Pericardium fibroblast (primary cell): ENCODE measurements around the gene TMEM248.

GRCh38 chr7:66920638-66921915, at the start of gene TMEM248:
Gene TMEM248, plus strand, starts transcription at chr7:66921225.
- RAMPAGE, long total RNA, result no peak

GRCh38 chr7:66944826-66945367, 23.9 kb downstream of the TMEM248 start:
- RAMPAGE, long total RNA, result no peak

DNA sequence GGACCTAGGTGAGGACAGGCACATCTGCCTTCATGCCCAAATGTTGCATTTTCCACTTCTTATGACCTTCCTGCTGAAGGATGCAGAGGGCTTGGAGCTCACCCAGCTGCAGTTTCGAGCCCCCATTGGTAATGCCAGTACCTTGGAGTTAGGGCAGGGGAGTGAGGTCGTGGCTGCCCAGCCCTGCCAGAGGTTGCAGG, 24.9 kb downstream of the SBDS start:
- RAMPAGE, long total RNA, result no peak

- RAMPAGE, long total RNA, result no peak
Measured at GRCh38 chr7:66975437-66975564, 20.1 kb downstream of the SBDS start.

DNA sequence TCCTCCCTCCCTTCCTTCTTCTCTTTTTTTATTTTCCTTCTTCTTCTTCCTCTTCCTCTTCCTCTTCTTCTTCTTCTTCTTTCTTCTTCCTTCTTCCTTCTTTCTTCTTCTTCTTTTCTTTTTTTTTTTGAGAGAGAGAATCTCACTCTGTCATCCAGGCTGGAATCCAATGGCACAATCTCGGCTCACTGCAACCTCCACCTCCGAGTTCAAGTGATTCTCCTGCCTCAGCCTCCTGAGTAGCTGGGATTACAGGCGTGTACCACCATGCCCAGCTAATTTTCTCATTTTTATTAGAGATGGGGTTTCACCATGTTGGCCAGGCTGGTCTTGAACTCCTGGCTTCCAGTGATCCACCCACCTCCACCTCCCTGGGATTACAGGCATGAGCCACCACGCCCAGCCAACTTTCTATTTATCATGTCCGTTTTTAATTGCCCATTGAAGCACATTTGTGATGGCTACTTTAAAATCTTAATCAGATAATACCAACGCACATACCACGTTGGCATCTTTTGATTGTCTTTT, 72.2 kb upstream of the SPDYE21 start:
- RAMPAGE, long total RNA, result no peak

- RAMPAGE, long total RNA, result no peak
Measured at GRCh38 chr7:67392550-67392962, 115.8 kb downstream of the SPDYE21 start.

GRCh38 chr7:69429904-69430428, 168.3 kb upstream of the AUTS2 start:
- RAMPAGE, long total RNA, result no peak

GRCh38 chr7:69534585-69534971, 63.7 kb upstream of the AUTS2 start:
- RAMPAGE, long total RNA, result no peak

DNA sequence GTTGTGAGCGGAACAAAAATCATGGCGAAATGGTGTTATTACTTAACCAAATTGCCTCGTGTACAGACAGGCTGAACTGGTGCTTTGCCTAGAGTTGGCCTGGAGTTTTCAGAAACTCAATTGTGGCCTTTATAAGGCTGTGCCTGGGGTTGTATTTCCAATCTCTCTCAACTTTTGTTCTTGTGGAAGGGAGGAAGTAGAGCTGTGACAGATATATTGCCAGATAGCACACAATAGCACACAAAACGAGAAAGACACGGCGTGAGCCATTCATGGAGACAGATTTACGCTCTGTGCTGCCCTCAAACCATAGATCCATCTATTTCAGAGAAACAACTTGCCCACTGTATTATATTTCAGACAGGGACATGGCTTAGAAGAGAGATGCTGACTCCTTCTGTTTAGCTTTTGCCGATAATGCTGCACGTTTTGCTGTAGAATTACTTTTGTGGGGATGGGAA, 80.2 kb downstream of the AUTS2 start:
- RAMPAGE, long total RNA, result no peak

DNA sequence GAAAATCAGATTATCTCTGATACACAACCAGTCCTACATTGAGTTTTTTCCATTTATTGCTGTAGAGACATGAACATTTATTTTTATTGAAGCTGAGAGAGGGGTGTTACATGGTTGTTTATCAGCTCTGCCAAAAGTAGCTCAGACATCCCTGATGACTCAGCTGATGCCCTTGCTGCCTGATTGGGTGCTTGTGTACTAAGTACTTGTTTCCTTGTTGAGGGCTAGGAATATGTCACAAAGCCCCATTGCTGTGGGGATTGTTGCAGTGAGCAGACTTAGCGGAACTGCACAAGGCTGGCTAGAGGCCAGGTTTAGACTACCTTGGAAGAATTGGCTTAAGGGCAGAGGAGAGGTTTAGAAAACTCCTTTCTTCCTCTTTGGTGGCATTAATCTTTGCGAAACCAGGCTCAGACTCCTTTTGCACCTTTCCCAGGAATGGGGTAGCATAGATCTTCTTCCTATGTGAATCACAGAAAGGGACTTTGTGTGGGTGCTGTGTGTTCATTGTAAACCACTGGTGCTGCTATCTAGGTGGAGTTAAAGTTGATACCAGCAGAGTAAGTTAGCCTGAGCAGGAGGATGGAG, 110.7 kb downstream of the AUTS2 start:
- RAMPAGE, long total RNA, result no peak

GRCh38 chr7:69755534-69756326, 157.5 kb downstream of the AUTS2 start:
- RAMPAGE, long total RNA, result no peak

DNA sequence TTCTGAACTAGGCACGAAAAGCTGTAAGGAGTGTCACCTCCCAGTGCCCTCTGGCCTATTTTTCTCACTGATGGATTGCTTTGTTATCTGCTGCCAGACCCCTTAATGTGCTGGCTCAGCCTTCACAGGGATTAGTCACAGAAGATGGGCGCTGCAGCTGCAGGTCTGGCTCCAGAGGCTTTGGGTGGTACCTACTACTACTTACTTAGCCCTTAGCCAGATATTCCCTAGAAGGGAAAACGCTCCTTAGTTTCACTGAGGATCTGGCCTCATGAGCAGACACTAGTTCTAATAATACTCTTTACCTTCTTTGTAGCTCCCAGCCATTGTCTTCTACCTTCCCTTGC, 427.7 kb downstream of the AUTS2 start:
- RAMPAGE, long total RNA, result no peak

GRCh38 chr7:70695833-70696043, 436.2 kb upstream of the GALNT17 start:
- RAMPAGE, long total RNA, result no peak

DNA sequence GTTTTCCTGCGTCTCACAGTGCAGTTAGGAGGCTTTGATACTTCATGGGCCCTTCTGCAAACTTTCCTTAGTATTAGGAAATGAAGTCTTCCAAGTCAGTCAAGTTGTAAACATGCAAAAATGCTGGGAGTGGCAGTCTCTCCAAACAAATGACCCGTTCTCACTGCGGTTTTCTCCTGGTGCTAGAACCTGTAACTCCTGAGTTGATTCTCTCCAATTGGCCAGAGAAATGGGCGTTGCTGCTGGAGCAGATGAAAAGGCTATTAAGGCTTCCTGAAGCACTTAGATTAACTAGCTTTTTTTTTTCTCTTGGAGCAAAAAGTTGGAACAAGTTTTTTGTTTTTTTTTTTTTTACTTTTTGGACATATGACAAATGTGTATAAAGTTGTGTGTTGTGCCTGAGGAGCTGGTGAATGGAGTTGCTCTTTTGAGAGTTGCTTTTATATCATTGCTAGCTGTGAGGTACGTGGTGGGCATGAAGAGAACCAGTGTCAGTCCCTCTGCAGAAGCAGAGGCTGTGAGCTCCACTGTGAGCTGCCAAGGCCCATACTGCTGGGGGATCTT, 393.8 kb upstream of the GALNT17 start:
- RAMPAGE, long total RNA, result no peak

GRCh38 chr7:70763815-70765133, 367.7 kb upstream of the GALNT17 start:
- RAMPAGE, long total RNA, result no peak

DNA sequence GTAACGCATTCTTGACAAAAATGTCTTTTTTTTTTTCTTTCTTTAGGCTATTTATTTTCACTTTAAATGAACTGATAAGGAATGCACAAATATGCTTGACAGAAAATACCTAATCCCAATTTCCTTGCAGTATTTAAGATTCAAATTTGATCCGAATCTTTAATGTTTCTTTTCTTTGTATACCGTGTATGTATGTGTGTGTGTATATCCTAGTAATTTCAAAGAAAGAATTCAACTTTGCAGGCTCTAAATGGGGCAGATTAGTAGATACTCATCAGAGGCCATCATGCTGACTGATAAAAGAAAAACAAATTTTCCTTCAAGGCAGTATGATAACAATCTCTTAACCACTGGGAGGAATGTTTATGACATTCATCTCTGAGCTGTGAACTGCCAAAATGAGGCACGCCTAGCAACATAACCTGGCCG, 343.8 kb upstream of the GALNT17 start:
- RAMPAGE, long total RNA, result no peak

DNA sequence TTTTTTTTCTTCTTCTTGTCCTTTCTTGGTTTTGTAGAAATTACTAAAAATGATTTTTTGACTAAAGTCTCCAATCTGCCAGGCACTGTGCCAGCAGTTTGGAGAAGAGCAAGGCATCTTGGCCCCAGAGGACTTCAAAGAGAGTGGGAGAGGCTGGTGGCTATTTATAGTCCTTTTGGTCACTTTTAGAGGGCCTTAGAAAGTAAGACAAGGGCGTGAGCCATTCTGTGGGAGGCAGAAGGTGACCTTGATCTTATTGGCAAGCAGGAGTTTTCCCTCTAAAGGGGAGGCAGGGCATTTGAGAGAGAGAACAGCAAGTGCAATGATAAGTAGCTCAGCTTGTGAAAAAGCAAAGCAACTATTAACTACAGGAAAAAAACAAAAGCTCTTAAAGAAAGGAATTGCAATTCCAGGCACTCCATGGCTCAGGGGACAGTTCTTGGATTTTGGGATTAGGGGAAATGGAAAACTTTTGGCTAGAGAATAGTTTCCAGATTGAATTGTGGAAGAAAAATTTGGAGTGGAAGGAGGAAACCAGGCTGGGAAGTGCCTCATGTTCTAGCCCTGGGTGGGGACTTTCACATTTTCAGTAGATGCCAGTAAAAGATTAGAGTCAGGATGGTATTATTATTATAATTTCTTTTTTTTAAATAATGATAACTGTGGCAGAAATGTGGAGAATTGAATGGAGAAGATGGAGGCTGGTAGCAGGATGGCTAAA, 212.1 kb downstream of the GALNT17 start:
- RAMPAGE, long total RNA, result no peak

DNA sequence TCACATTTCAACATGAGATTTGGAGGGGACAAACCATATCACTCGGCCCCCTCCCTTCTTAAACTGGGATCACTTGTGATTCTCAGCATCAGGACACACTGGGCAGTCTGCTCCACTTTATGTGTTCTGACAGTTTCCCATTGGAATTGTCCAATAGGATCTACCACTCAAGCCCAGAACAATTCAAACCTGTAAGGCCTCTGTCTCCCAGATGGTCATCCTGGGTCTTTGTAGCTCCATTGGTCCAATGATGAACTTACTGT, 262.4 kb downstream of the GALNT17 start:
- RAMPAGE, long total RNA, result no peak

DNA sequence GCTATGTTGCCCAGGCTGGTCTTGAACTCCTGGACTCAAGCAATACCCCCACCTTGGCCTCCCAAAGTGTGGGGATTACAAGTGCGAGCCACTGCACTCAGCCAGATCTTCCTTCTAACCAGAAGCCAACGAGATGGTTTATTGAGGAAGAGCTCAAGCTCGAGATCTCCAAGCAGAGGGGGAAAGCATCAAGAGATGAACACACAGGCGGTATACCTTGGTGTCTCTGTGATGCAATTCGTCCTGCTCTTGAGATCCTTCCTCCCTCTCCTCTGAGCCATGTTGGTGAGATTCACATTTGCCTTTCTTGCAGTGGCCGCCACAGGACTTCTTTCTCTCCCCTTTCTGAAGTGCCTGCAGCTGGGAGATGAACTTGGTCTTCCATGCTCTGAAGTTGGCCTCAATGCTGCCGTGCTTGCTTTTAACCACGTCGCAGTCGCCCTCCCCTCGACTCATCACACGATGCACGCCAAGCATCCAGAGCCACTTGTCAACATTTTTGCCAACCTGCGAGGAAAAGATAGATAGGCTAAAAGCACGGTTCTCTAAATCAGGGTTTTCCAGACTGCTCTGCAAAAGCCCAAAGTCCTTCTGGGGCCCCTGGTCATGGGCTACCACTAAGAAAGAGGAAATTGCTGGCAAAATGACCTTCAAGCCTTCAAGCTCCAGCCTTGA, 21.0 kb downstream of the TYW1B start:
- RAMPAGE, long total RNA, result no peak

DNA sequence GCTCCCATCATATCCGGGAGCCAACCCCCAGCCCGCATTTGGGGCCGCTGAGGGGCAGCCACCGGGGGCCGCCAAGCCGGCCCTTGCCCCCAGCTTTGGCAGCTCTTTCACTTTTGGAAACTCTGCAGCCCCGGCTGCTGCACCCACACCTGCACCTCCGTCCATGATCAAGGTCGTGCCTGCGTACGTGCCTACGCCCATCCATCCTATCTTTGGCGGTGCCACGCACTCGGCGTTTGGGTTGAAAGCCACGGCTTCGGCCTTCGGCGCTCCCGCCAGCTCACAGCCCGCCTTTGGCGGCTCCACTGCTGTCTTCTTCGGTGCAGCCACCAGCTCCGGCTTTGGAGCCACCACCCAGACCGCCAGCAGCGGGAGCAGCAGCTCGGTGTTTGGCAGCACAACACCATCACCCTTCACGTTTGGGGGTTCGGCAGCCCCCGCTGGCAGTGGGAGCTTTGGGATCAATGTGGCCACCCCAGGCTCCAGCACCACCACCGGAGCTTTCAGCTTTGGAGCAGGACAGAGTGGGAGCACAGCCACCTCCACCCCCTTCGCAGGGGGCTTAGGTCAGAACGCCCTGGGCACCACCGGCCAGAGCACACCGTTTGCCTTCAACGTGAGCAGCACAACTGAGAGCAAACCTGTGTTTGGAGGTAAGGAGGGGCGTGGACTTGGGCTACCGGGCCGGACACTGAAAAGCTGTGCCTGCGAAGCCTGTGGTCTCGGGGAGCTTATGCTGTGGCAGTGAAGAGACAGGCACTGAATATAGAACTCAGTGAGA, 18.2 kb downstream of the POM121 start:
- RAMPAGE, long total RNA, result no peak